Epithelial cell of alveolus of lung (primary cell): Measurements from ENCODE around the genes ALKBH4 and RASA4.

GRCh38 chr7:102233957-102234673 is 52.6 kb upstream of the SH2B2 start:
- RAMPAGE, long total RNA: no peak
- RRBS: 95% methylated on average over 4 of the region's 20 CpGs

DNA sequence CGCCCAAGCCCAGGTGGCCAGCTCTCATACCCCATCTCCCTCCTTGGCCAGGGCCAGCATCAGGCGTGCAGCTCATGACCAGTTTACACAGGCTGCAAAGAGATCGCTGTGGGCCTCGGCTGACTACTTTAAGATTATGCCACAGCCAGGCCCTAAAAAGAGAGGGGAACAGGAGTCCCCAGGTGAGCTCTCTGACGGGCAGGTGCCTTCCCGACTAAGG is 33.5 kb upstream of the SH2B2 start:
- RAMPAGE, long total RNA: no peak
- RRBS: no CpG with 5 or more reads among the region's 6 CpGs

GRCh38 chr7:102288981-102289522 is 2.4 kb downstream of the SH2B2 start:
- RAMPAGE, long total RNA: no peak
- RRBS: no CpG with 5 or more reads among the region's 10 CpGs

DNA sequence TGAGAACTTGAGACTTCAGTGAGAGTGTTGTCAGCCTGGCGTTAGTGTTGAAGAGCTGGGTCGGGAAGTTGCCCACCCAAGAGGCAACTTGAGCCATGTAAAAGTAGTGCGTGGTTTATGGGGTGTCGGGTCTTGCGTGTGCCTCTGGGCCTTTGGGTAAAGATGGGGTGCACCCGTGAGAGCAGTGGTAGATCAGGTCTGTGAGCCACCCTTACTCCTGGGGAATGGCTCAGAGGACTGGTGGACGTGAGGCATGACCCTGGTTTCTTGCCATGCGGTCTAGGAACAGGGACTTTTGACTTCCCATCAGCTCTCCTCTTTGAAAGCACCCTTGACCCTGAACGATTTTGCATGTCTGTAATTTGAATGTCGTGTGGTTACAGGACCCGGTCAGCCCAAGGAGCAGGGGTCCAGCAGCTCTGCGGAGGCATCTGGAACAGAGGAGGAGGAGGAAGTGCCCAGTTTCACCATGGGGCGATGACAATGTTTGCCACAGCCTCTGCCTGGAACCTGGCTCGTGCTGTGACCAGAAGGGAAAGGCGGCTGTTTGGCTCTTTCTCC is 8.7 kb upstream of the ORAI2 start:
- RAMPAGE, long total RNA: no peak
- RRBS: no CpG with 5 or more reads among the region's 15 CpGs

- RAMPAGE, long total RNA: no peak
- RRBS: under 1% methylated on average over 23 of the region's 98 CpGs
Observed at GRCh38 chr7:102464149-102465251, at the start of gene ALKBH4. Gene ALKBH4, minus strand, starts transcription at chr7:102464863.

GRCh38 chr7:102616557-102616991 is at the start of gene RASA4:
Gene RASA4, minus strand, starts transcription at chr7:102616756.
- RAMPAGE, long total RNA: no peak
- RRBS: no CpG with 5 or more reads among the region's 49 CpGs

GRCh38 chr7:103089139-103089987 is 14.4 kb downstream of the ARMC10 start:
- RAMPAGE, long total RNA: no peak
- RRBS: no CpG with 5 or more reads among the region's 5 CpGs

- RAMPAGE, long total RNA: no peak
- RRBS: no CpG with 5 or more reads among the region's 6 CpGs
Observed at GRCh38 chr7:103310097-103310844, 13.0 kb downstream of the PMPCB start.

- RAMPAGE, long total RNA: no peak
- RRBS: no CpG with 5 or more reads among the region's 2 CpGs
Observed at GRCh38 chr7:104029713-104030037, 40.2 kb upstream of the RELN start.

GRCh38 chr7:104999046-104999271 is 15.0 kb upstream of the KMT2E start:
- RAMPAGE, long total RNA: no peak
- RRBS: no CpG with 5 or more reads among the region's 3 CpGs

- RAMPAGE, long total RNA: no peak
- RRBS: no CpG with 5 or more reads among the region's 2 CpGs
Observed at GRCh38 chr7:105011194-105011536, 2.8 kb upstream of the KMT2E start.

DNA sequence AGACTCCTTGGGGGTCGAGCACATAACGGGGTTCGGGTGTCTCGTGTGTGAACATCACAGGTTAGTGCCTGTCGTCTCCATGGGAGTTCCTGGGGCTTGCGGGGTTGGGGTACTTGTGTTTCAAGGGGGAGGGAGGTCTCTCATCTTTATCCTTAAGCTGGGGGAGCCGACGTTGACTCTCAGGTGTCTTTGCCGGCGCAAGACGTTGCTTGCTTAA is 379 bp downstream of the KMT2E start:
- RAMPAGE, long total RNA: no peak
- RRBS: no CpG with 5 or more reads among the region's 11 CpGs

GRCh38 chr7:105073344-105073963 is 59.4 kb downstream of the KMT2E start:
- RAMPAGE, long total RNA: no peak
- RRBS: no CpG with 5 or more reads among the region's 5 CpGs

- RAMPAGE, long total RNA: no peak
- RRBS: no CpG with 5 or more reads among the region's 12 CpGs
Observed at GRCh38 chr7:105107215-105107893, 93.3 kb downstream of the KMT2E start.

- RAMPAGE, long total RNA: no peak
- RRBS: no CpG with 5 or more reads among the region's 1 CpG
Observed at GRCh38 chr7:105267220-105267692, 121.5 kb downstream of the SRPK2 start.

DNA sequence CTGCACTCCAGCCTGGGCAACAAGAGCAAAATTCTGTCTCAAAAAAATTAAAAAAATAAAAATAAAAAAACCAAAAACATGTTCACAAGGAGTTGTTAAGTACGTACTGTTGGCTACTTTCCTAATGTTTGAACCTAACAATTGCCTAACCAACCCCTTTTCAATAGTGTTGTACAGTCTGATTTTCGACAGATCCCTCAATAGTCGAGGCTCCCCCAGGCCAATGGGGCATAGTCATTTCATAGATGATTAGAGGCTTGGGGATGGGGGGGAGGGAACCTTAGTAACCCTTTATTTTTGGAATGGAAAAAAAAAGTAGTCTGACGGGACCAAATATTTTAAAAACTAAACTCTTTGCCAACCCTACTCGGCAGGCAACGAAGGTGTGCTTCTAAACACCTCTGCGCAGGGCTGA is 1.1 kb downstream of the PUS7 start:
- RAMPAGE, long total RNA: no peak
- RRBS: no CpG with 5 or more reads among the region's 7 CpGs

- RAMPAGE, long total RNA: no peak
- RRBS: no CpG with 5 or more reads among the region's 10 CpGs
Observed at GRCh38 chr7:105600702-105601112, 19.4 kb upstream of the EFCAB10 start.

DNA sequence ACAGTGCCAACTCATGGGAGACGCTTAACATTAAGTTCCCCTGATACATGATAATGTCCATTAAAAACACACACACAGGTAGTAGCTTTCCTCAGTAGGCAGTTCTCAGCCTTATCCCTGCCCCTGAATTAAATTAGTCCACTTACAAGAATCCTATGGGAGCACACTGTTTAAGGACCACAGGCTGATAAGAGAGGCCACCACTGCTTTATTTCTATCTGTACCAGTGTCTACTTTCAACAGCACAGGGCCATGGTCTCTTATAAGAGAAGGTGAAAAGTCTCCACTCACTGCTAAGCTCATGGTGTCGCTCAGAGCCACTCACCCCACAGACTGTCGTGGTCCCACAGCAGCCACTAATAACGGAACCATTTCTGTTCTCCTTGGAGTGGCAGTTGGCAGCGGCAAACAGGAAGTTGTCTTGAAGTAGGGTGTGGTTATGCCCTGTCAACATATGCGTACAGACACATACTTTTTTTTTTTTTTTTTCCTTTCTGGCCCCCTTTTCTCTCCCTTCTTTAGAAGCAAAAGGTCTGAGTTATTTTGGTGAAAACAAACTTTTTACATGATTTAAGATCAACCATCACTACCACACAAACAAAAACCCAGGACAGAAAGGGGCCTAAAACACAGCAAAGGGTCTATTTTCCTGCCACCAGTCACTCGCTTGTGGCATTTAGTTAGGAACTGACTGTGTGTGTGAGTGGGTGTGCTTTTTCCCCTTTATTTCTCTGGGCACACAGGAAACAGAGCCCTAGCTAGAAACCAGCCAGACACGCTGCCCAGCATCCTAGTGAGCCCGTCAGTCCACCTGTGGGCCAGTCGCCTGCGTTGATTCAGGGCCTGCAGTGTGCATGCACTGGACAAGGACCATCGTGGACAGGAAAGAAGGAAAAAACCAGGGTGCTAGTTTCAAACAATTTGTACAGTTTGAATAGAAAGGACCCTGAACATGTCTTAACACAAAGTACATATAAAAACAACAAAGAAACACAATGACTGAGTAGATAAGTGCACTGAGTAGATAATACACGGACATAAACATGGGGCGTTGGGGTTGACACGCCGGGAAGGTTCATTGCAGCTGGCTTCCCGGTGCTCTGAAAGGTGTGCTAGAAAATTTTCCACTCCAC is 96.7 kb upstream of the EFCAB10 start:
- RAMPAGE, long total RNA: no peak
- RRBS: no CpG with 5 or more reads among the region's 17 CpGs

GRCh38 chr7:105748131-105748421 is 128.3 kb downstream of the ATXN7L1 start:
- RAMPAGE, long total RNA: no peak
- RRBS: no CpG with 5 or more reads among the region's 2 CpGs

DNA sequence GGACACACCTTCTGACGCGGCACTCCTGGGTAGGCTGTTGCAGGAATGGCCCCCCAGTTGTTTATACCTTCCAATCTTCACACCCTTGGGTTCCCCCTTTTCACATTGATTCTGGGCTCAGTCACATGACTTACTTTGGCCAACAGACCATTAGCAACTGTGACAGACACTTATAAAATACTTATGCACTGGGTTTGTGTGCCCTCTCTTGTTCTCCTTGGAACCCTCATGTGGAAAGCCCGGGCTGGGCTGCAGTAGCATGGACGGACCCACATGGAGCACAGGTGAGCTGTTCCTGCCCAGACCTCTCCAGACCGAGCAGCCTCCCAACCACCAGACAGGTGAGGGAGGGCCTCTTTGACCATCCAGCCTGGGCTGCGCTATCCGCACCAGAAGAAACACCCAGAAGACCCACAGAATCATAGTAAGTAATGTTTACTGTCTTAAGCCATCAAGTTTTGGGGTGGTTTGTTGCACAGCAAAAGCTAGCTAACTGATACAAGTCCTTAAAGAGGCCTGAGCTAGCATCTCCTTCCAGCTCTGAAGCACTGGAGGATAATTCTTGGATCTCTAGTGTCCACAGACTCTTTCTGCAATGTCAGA is 68.8 kb downstream of the ATXN7L1 start:
- RAMPAGE, long total RNA: no peak
- RRBS: no CpG with 5 or more reads among the region's 7 CpGs